Measurements from ENCODE around the genes RDX and BTG4.

DNA sequence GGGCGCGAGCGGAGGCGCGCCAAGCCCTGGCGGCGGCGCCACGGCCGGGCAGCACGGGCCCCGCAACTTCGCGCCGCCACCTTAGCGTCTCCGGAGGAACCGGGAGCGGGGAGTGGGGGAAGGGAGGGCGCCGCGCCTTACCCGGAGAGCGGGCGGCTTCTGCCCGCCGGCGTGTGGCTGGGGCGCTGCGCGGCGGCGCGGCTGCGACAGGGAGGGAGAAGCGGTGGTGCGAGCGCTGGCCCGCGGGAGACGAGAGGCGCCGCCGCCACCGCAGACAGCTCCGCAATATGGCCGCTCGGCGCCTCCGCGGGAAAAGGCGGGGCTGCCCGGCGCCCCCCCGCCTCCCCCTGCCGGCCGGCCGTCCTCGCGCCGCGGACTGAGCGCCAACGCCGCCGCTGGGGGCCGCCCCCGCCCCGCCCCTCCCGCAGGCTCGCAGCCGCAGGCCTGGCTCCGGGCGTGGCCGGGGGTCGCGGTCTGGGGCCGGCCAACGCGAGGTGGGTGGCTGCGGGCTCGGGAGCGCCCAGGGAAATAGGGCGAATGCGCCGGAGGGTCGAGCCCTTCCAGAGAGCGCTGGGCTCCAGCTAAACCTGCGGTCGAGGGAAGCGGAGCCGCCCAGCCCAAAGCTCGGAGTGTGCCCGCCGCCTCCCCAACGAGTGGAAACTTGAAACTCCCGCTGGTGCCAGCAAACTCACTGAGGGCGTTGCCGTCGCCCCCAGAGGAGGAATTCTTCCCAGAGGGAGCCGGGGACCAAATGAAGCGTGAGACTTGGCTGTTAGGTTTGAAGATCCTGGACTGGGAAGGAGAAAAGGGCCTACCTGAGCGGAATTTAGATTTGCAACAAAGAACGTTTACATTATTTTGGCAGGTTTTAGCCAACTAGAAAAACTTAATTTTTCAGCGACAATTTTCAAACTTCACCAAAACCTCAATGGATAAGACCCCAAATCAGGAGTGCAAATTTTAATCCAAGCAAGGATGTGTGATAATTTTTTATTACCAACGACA lies at the start of gene RDX:
RDX (minus strand) TSS at position 289 of the 1,005 bp plus-strand sequence.
- PRO-cap, 2 experiments: peak in 2 of 2 experiments; most common plus-strand start position 467 of the sequence (in 2); most common minus-strand start position 651 of the sequence (in 2)

GRCh38 chr11:110354947-110355715 lies 58.7 kb upstream of the RDX start:
- PRO-cap, 2 experiments: no peak in any of the 2 experiments

DNA sequence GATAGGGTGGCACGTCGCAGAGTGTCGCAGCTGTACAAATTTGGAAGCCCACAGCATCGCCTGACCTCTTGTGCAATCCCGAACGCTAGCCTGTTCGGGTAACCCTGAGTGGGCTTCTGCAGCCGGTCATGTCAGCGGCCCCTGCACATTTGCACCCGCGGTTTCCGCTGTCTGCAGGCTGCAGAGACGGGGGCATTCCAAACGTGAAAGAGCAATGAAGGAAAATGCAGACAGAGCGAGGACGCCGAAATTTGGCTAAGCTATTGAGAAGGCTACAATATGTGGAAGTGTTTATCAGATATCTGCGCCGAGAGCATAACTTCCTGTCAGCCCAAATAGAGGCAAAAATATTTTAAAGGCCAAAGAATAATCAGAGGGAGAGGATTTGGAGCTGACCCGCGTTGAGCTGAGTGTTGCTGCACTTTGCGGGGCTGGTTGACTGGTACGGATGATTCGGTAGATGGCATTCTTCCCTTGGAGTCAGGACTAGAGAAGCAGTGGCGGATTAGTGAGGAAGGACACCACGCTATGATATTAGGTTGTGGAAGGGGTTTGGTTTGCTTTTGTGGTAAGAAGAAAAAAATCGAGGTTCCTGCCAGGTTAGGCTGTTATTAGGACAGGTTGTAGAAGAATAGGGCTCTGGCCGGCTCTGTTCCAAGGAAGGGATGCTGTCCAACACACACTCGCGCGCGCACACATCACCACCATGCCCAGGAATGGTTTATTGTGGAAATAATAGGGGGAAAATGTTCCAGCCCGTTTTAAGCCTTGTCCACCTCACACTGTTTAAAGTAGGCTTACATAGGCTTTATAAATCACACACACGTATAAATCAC lies 895 bp upstream of the ARHGAP20 start:
- PRO-cap, 2 experiments: no peak in any of the 2 experiments

GRCh38 chr11:111362653-111363433 lies 16.2 kb downstream of the POU2AF1 start:
- PRO-cap, 2 experiments: no peak in any of the 2 experiments

DNA sequence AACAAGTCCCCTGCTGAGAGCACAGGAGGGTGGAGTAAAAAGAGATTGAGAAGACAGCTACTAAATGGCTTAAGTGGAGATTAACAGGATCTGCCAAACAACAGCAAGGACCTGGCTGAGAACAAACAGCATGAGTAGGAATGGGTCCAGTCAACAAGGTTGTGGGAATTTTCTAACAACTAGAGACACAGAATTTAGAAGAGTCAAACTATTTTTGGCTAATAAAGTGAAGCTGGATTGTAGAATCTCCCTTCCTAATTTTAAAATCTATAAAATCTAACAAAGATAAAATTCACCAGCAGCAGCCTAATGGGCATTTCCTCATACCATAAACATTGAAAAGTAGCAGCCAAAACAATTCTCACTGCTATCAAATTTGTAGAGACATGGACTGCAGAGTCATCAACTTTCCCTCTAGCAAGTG lies 18.0 kb downstream of the BTG4 start:
- PRO-cap, 2 experiments: no peak in any of the 2 experiments

DNA sequence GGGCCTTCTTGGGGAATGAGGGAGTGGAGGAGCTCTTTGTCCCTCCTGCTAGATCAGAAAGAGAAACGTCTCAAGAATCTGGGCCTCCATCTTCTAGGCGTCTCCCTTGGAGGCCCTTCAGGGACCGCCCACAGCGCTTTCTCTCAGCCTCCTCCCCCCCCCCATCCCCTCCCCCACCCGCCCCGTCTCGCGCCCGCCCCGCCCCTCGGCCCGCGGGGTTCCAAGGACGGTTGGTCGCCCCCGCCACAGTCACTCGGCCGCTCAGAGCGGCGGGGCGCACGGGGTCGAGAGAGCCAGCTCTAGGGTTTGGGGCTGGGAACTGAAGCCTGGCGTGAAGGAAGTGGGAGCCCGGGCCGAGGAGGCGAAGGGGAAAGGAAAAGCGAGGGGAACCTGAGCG lies at the start of gene BTG4:
BTG4 (minus strand) TSS at position 154 of the 397 bp plus-strand sequence.
- PRO-cap, 2 experiments: peak in 2 of 2 experiments; most common plus-strand start position 248 of the sequence (in 1)

- PRO-cap, 2 experiments: no peak in any of the 2 experiments
These were observed 71.4 kb downstream of the PPP2R1B start for GRCh38 chr11:111694708-111695288.

- PRO-cap, 2 experiments: no peak in any of the 2 experiments
These were observed 6.5 kb downstream of the PPP2R1B start for GRCh38 chr11:111759650-111760144.

DNA sequence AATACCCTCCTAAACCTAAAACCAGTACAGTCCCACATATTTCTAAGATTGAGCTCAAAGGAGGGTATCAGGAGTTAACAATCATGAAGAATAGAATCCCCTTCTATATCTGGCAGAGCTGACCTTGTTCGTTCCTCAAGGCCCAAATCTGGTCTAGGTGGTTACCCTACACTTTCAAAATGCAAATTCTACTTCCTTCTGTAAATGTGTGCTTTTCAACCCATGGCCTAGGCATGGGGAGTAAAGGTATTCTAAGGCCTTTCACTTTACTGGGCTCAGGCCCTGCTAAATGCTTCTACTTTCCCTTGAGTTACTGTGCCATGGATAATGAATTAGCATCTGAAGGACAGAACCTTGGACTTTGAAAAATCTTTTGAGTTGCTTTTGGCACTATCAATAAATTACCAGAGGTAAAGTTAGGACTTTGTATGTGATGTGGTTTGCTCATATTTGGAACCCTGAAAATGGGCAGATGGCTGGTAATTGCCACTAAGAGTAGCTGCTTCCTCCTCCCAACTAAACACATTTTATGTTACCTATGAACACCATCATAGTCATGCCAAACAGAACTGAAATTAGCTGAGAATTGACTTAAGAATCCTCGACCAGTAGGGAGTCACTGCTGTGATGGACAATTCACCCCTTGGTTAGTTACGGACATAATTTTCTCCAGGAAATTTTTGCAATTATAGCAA lies 10.6 kb upstream of the PPP2R1B start:
- PRO-cap, 2 experiments: no peak in any of the 2 experiments

- PRO-cap, 2 experiments: no peak in any of the 2 experiments
These were observed 25.2 kb upstream of the PPP2R1B start for GRCh38 chr11:111791375-111791704.

- PRO-cap, 2 experiments: no peak in any of the 2 experiments
These were observed 7.0 kb downstream of the DIXDC1 start for GRCh38 chr11:111944000-111944634.

GRCh38 chr11:111977167-111978057 lies 40.3 kb downstream of the DIXDC1 start:
- PRO-cap, 2 experiments: peak in 2 of 2 experiments; most common plus-strand start chr11:111977309 (in 1); most common minus-strand start chr11:111977255 (in 2)

GRCh38 chr11:111978204-111979061 lies 41.3 kb downstream of the DIXDC1 start:
- PRO-cap, 2 experiments: peak in 2 of 2 experiments; most common plus-strand start chr11:111978656 (in 2); most common minus-strand start chr11:111978500 (in 1)

- PRO-cap, 2 experiments: no peak in any of the 2 experiments
These were observed 40.2 kb upstream of the DLAT start for GRCh38 chr11:111984893-111985568.

DNA sequence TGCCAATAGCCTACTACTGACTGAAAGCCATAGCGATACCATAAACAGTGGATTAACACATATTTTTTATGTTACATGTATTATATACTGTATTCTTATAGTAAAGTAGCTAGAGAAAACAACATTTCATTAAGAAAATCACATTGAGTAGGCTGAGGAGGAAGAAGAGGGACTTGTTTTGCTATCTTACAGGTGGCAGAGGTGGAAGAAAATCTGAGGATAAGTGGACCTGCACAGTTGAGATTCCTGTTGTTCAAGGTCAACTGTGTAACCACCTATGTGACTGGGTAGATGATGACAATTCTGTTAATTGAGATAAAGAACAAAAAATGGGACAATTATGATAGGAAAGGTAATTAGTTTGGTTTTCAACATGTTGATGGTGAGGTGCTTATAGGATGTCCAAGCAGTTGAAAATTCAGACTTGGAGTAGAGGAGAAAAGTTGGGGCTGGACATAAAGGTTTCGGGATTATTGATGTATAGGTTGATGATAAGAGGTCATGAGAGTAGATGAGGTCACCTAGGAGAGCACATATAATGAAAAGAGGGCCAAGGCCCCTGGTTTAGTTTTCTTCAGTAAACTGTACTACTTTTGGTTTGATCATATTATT lies 2.5 kb downstream of the NKAPD1 start:
- PRO-cap, 2 experiments: no peak in any of the 2 experiments

- PRO-cap, 2 experiments: no peak in any of the 2 experiments
These were observed 19.9 kb downstream of the IL18 start for GRCh38 chr11:112143913-112144531.

DNA sequence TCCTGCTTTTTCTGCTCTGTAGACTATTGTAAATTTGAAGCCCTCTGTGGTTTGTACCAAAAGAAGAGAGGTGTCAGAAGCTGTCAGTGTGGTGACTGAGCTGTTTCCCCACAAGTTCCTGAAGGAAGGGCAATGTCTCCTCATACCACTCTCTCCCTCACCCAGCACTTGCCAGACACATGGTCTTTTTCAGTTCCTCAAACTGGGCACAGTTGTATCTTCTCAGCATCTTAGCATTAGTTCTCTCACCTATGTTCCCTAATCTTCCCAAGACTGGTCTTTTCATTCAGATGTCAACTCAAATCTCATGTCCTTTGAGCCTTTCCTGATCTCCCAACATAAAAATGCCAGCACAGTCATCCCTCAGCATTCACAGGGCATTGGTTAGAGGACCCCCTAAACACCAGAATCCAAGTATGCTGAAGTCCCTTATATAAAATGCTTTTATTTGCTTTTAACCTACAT lies 4.4 kb downstream of the BCO2 start:
- PRO-cap, 2 experiments: no peak in any of the 2 experiments

GRCh38 chr11:112293635-112293985 lies 33.0 kb upstream of the PLET1 start:
- PRO-cap, 2 experiments: peak in 1 of 2 experiments; most common plus-strand start chr11:112293785 (in 1); most common minus-strand start chr11:112293748 (in 1)

- PRO-cap, 2 experiments: peak in 2 of 2 experiments; most common plus-strand start chr11:112777051 (in 1); most common minus-strand start chr11:112776874 (in 2)
These were observed 184.5 kb upstream of the NCAM1 start for GRCh38 chr11:112776694-112777132.

DNA sequence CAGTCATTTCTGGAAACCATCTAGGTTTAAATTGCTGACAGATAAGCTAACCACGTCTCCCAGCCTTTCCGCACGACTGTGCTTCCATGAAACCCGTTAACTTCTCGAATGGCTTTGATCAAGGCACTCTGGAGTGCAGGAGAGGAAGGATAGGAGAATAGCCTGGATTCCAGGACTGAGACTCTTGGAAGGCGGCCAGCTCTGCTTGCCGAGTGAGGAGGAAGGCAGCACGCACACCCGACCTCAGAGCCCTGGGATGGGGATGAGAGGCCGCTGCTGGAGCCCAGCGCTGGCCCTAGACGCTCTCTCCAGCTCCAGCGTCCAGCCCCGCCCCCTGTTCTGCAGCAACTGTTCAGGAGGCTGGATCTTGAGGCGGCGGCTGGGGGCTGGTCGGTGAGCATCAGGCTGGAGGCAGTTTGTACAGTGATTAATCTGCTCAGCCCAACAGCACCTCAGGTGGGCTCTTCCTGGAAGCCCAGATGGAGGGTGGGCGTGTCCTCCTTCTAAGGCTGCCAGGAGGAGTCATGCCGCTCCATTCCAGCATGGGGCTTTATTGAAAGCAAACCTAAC lies 176.6 kb upstream of the NCAM1 start:
- PRO-cap, 2 experiments: peak in 2 of 2 experiments; most common plus-strand start position 246 of the sequence (in 2); most common minus-strand start position 106 of the sequence (in 1)